Fallopian tube (tissue), 1 donor: Measurements from ENCODE around the genes CDC123 and MCM10.

DNA sequence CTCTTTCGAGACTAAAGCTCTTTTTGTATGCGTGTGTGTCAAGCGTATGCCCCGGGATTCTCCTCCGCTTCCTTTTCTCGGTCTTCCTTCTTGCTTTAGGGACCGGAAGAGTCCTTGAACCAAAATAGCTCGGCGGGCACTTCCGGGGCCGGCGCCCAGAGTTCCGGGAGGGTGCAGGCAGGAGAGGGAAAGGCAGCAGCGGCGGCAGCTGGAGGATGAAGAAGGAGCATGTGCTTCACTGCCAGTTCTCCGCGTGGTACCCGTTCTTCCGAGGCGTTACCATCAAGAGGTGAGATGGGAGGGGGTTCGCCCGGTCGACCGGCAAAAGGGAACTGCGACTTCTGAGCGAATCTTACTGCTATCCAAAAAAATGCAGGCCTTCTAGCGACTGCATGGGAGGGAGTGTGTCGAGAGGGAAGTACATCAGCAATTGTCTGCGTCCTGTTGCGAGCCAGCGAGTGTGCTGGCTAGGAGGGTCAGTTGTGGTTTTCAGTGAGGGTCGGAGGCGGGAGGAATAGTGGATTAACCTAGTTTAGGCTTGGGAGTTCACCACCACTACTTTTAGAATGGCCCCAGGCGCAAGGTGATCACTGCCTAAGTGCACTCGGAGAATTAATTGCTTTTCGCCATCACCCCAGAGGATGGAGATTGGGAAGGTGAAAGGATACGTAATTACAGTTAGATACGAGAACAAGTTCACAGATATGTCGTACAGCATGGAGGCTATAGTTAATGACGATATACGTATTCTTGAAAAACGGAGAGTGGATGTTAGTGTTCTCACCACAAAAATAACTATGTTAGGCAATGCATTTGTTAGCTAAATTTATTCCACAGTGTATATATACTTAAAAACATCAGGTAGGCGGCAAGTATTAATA is at the start of gene CDC123:
CDC123 (plus strand) TSS at position 158 of the 881 bp plus-strand sequence.
- PRO-cap: bidirectional peak, plus-strand start at position 158 of the sequence, minus-strand start outside the sequence

DNA sequence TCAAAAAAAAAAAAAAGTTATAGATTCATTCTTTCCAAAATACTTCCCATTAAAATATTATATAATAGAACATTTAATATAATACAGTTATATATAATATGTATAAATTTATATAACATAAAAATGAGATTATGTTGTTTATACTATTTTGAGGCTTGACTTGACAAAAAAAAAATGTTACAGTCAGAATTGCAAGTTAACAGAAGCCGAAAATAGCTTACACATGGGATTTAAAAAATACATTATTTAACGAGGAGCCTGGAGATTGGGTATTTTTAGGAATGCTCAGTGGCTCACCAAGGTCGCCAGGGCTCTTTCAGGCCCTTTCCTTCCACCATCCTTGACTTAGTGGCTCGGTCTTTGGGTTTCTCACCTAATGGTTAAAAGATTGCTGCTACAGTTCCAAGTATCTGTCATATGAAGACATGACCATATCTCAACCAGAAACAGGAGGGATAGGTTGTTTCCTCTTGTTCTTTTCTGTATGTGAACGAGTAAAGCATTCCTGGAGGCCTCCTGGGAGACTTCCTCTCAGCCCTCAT is 25.1 kb downstream of the CDC123 start:
- PRO-cap: no peak

GRCh38 chr10:12412826-12413697 is 63.7 kb downstream of the CAMK1D start:
- PRO-cap: no peak

DNA sequence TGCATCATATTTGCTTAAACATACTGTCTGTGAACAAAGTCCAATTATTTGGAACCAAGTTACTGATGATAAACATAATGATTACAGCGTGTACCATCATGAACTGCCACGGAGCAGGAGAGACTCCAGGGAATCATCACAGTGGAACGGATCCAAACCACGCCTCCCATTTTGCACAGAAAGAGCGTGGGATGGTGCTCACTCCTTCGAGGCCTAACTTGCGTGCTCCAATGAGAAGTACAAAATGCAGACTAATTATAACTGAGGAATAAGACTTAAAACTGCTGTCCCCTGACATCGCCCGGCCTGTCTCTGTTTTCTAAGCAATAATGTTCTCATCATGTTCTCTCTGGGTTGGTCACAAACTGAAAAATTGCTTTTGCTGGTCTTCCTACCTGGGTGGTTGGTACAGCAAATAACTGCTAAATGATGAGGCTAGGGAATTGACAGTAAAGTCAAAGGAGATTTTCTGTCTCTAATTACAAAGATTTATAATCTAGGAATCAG is 182.2 kb downstream of the CAMK1D start:
- PRO-cap: no peak

DNA sequence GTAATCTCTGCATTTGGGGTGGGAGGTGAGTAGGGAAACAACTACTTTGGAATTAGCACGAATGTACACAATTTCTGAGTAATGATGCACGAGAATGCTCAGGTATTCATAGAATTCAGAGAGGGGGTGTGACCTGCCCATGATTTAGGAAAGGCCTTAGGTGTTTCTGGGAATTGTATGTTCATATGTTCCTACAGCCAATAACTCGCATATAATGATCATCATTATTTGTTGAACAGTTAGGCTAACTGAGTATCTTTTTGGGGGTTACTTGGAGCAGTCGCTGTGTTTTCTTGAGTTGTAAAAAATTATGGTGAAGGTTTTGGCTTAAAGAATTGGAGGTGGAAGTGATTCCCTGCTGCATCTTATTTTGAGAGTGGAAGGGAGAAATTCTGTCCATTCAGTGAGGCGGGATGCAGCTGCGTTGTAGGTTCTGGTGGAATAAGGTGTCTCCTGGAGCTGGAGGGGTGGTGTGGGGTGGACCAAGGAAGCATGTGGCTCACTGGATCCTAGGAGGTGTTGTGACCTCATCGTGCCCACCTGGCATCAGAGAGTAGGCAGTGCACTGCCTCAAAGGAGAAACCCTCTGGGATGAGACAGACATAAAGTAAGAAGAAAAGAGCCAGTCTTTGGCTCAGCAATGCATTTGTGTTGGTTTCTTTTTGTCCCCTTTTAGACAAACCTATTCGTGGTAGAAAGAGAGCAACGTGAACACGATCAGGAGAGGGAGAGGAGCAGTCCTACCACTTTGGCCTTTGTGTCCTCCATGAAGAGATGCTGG is 249.8 kb downstream of the CAMK1D start:
- PRO-cap: no peak

DNA sequence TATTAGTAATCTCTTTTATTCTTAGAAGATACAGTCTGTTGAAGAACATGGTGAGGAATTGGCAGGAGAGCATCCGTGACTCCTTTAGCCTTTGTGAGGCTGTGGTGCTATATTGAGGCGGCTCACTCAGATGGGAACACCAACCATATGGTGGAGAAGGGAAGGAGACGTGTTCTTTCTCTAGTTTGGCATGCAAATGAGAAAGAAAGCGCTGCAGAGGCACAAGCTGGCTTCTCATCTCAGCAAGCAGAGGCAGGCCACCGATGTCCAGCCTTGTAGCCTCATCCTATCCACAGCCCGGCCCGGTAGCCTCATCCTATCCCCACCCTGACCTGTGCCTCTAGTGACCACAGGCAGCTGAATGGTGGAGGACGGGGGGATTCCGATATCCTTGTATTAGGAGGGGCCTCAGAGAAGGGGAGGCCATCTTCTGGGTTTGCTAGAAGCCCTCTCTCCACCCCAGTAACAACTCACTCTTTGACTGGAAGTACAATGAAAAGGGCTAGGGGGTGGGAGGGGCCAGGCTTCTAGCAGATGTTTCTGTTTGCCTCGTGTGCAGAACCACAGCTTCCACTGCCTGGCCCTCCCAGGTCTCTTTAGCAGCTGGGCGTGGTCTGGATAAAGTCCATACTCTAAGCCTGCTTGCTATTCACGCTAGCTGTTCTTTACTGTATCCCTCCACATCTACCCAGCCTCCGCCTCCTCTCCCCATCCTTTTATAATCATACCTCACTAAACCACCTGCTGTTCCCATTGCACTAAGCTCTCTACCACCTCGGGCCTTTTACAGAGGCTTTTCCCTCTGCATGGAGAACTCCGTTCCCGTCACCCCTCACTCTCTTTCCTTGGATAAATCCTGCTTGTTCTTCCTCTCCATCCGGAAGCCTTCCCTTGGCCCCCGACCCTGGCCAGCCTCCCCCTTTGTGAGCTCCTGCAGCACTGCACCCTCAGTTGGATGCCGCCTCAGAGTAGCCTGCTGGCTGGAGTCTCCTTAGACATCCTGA is 288.6 kb downstream of the CAMK1D start:
- PRO-cap: no peak

GRCh38 chr10:12702053-12702295 is 299.5 kb downstream of the CCDC3 start:
- PRO-cap: no peak

GRCh38 chr10:12769519-12770153 is 231.9 kb downstream of the CCDC3 start:
- PRO-cap: no peak

DNA sequence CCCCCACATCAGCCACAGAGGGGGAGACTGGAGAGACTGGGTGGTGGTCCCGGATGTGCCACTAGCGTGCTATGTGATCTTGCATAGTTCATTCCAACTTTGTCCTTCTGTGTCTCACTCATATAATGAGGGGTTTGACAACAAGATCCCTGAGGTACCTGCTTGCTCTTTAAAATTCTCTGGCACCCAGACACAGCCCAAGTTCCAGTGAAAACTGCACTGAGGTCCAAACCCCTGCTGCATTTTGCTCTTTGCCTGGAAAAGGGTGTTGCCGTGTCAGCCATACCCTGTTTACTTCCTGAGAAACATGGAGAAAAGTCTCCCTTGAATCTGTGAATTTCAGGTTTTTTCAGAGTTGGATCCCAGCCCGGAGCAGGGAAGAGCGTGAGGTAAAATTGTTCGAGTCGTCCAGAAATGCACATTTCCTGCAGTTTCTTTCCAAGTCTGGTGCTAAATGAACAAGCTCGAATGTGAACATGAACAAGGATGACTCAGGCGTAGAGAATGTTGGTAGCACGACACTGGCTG is 156.5 kb downstream of the CCDC3 start:
- PRO-cap: unidirectional peak, minus-strand start at position 452 of the sequence

- PRO-cap: no peak
Observed at GRCh38 chr10:12897448-12898344, 103.8 kb downstream of the CCDC3 start.

GRCh38 chr10:13091982-13092181 is 8.1 kb upstream of the OPTN start:
- PRO-cap: no peak

GRCh38 chr10:13161081-13161754 is at the start of gene MCM10:
Gene MCM10 (plus strand): TSS chr10:13161558.
- PRO-cap: bidirectional peak, plus-strand start at chr10:13161579, minus-strand start at chr10:13161326

- PRO-cap: no peak
Observed at GRCh38 chr10:13288080-13288711, 11.7 kb downstream of the PHYH start.

DNA sequence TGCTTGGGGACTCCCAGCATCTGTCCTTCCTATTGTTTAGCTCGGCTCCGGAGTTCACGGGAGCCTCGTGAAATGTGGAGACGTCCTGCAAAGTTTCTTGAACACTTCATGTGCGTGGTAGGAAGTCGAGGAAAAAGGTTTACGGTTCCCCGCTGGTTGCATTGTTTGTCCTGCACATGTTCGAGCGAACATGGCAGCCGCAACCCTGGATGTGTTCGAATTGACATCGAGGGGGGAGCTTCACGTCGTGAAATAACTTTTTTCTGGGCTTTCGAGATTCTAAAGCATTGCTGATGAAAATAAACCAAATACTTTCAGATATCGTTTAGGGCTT is 567 bp upstream of the SEPHS1 start:
- PRO-cap: bidirectional peak, plus-strand start outside the sequence, minus-strand start at position 225 of the sequence

- PRO-cap: no peak
Observed at GRCh38 chr10:13473275-13473703, 55.5 kb downstream of the BEND7 start.

DNA sequence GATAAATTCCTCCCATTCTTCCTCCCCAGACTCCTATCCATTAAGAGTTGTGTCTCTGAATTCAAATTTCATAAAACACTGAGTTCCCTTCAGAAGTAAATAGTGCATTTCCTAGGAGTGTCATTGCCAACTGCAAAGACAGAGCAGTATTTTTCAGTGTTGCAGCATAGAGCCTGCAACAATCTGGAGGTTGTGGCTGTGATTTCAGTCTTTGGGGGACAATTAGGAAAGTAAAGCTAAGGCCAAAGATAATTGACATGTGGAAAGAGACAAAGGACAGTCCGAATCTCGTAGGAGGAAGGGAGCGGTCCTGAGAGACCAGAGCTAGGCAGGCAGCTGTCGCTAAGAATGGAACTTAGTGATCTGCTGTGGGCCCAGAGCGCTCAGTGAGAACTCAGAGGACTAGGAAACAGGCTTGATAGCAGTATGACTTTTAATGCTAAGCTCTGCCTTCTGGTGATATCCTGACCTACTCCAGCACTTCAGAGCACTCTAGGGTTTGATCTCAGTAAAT is 46.2 kb downstream of the PRPF18 start:
- PRO-cap: no peak

DNA sequence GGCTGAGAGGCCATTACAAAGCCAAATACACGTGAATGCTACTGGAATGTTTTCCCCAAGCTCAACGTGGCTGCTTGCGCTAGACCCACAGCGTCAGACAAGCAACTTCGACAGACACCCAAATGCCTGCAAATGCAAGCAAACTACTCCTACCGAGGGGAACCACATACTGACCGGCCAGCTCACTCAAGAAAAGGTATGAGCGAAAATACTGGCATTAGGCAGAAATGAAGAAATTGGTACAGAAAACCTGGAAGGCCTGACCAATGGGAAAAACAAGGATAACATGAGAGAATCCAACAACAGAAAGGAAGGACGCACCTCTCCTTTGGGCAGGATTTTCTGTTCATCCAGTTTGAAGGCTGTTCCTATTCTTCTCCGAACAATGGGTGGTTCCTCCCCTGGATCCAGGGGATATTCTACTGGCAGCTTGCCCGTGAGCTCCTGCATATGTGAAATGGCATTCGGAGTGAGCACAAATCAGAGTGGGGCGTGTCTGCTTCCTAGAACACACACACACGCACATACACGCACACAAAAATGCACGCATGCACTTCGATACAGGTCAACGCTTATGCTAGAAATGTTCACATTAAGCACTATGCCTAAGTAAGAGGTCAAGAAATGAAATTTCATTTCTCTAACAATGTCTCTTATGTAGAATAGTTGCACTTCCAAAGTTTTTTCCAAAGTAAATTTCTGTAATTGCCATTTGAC is 83.5 kb downstream of the PRPF18 start:
- PRO-cap: no peak

DNA sequence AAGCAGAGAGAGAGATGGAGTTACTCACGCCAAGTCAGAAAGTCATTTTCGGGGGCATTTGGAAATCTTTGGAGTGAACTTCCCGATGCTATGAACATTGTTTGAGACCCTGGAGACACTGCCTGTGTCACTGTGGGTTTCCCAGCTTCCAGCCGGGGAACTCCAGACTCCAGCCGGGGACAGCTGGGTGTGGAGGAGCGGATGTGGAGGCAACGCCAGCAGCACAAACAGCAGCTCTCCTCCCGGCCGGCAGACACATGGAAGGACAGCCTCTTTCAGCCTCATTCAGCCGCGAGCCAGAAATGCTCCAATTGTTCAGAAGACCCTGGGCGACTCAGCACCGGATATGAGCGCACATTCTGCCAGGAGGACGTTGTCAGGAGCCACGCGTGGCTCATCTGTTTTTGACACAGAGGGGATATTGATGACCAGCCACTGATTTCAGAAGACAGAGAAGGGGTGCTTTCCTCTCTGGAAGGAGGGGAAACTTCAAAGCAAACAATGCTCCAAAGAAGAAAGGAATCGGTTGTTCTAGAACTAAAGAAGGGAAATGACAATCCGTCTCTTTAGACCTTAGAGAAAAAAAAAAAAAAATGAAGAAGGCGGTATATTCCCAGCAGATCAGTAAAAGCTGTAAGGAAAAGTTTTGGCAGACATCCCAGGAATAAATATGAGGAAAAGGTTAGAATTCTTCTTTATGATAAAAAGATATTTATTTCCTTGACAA is 97.7 kb downstream of the PRPF18 start:
- PRO-cap: no peak

DNA sequence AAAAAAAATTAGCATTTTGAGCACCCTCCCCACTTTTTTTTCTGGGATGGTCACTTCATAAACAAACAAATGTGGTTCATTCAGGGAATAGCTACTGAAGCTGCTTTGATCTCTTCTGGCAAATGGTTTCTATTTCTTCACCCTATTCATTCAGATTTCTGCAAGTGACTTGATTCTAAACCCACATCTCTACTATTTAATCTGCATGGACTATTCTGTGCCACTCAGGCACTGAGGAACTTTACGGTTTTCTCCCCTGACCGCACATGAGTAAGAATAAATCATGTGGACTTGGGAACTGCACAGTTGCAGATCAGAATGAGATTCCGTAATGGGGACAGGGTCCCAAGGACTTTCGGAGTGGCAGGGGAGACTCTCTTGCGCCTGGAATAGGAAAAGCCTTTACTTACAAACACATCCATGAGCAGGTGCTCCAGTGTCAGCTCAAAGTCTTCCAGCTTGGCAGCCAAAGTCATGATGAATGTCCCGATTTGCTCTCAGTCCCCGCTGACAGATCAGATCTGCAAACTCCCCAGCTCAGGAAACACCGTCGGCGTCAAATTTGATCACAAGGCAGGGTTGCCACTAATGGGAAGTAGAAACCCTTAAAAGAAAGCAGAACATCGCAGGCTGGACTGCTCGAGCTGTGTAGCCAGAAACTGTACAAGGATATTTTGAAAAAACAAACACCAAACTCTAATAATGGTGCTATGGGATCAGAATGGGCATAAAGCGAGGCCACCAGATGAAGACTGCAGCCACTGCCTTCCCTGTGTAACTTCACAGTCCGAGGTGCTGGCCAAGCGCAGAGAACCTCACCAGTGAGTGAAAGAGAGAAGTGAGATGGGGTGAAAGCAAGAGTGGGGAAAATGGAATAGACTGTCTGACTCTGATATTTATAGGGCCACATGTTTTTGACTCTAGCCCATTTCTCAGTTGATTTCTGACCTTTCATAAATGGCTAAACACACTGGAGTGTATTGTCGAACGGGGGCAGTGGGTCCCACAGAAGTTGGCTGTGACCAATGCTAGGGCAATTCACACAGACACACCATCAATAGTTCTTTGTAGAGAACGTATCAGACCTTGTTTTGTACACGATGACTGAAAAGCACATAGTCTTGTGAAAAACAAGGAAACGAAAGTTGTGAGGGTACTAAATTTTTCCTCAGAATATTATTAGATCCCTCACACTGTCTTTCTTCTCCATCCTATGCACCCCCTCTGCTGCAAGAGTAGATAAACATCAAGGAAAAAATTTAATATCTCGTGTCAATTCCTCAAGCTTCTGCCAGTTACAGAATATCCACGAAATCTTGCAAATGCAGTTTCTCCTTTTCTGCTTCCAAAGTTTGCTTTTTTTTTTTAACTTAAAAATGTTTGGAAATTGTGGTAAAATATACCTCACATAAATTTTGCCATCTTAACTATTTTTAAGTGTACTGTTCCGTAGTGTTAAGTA is 306.2 kb downstream of the FRMD4A start:
- PRO-cap: bidirectional peak, plus-strand start at position 618 of the sequence, minus-strand start at position 523 of the sequence

DNA sequence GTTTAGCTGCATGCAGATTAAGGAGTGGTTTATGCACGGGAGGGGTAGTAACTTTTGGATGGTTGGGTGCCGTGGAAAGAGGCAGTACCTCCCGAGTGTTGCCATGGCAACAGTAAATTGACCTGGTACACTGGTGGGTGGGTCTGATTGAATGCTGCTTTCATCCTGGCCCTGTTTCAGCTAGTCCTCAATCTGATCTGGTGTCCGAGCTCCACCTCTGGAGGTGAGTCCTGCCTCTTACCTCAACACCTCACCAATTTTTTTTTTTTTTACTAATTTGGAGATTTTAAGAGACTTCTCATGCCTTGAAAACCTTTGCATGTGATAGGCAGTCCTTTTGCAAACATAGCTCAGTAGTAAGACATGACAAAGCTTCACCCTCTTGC is 156.4 kb upstream of the FRMD4A start:
- PRO-cap: unidirectional peak, plus-strand start at position 190 of the sequence